Calu3 (cell line): ENCODE results near the genes TCOF1, SYNPO, ZNF300, ANXA6 and SLC36A2.

- PRO-cap: bidirectional peak, plus-strand start at chr5:150357722, minus-strand start at chr5:150357455; bidirectional peak, plus-strand start at chr5:150358187, minus-strand start at chr5:150358048
These were observed at the start of gene TCOF1 for GRCh38 chr5:150357138-150358241. TSS of gene TCOF1 (plus strand) at chr5:150357697.

DNA sequence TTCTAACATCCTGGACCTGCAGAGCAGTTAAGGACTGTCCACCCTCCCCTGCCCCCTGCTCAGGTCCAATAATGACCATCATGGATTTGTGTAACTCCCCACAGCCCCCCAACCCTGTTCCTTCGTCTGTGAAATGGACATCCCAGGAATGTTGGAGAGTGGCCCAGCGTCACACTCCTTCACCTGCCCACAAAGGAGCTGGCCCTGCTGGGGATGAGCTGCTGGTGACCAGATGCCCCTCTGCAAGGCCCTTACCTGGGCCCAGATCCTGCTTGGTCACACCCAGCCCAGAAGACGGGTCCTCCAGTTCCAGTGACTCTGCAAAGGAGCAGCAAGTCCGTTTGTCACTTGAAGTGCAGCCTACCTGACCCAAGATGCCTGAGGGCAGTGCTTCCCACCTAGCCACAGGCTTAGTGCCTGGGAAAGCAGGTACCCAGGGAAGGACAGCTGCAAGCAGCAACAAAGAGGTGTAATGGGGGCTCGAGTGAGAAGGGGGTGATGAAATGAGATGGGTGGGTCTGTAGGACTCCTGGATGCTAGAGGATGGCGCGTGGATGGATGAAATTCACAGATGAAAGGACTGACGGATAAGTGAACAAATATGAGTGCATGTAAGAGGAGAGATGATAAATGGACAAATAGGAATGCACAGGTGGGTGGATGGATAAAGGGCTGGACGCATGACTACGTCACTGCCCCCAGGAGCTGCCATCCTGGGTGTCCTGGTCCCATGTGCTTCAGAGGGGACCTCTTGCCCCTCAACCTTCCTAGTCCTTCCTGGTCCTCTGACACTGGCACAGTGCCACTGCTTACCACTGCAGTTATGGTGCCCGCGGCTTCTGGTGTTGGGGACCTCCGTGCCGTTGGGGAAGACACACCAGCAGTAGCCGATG is 10.2 kb downstream of the CD74 start:
- PRO-cap: no peak

DNA sequence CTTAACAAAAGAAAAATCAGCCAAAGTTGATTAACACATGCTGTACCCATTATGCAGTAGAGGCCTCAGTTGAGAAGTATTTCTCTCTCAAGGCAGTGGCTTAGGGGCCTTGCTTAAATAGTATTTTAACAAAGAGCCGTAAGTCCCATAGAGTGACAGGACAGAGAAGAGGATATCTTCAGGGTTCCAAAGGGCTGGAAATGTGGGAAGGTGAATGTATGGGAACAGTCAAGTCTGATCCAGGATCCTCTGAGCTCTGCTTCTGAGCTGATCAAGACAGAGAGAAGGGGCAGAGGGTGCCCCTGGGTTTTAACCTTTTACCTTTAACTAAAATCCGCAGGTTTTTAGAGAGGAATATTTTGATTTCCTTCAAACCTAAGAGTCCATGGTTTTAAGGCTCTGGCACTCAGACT is 597 bp upstream of the CD74 start:
- PRO-cap: no peak

GRCh38 chr5:150431499-150432125 is 17.9 kb downstream of the RPS14 start:
- PRO-cap: no peak

GRCh38 chr5:150507227-150507748 is 643 bp upstream of the NDST1 start:
- PRO-cap: no peak

DNA sequence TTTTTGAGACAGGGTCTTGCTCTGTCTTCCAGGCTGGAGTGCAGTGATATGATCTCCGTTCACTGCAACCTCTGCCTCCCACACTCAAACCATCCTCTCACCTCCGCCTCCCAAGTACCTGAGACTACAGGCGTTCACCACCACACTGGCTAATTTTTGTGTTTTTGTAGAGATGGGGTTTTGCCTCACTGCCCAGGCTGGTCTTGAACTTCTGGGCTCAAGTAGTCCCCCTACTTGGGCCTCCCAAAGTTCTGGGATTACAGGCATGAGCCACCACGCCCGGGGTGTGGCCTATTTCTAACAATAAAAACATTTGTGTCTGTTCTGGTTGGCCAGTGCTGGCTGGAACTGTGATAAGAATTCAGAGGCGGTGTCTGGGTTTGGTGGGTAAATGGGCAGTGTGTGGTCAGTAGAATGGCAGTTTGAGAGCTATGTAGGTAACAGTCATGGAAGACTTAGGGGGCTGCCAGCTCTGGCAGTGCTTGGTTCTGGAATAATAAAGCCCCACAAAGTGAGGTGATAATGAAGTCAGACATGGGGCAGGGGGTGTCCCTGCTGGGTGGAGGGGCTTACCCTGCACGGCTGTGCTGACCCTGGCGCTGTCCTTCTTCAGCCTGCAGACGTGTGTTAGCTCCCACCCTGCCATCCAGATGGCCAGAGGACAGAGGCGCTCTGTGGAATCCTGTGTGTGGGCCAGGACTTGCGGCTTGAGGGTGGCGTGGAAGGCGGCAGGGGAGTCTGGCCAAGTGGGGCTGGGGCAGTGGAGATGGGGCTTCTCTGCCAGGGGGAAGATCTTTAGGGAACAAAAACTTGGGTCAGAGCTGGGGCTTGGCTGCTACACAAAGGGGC is 46.8 kb upstream of the SYNPO start:
- PRO-cap: no peak

GRCh38 chr5:150616620-150616940 is 23.9 kb upstream of the SYNPO start:
- PRO-cap: no peak

DNA sequence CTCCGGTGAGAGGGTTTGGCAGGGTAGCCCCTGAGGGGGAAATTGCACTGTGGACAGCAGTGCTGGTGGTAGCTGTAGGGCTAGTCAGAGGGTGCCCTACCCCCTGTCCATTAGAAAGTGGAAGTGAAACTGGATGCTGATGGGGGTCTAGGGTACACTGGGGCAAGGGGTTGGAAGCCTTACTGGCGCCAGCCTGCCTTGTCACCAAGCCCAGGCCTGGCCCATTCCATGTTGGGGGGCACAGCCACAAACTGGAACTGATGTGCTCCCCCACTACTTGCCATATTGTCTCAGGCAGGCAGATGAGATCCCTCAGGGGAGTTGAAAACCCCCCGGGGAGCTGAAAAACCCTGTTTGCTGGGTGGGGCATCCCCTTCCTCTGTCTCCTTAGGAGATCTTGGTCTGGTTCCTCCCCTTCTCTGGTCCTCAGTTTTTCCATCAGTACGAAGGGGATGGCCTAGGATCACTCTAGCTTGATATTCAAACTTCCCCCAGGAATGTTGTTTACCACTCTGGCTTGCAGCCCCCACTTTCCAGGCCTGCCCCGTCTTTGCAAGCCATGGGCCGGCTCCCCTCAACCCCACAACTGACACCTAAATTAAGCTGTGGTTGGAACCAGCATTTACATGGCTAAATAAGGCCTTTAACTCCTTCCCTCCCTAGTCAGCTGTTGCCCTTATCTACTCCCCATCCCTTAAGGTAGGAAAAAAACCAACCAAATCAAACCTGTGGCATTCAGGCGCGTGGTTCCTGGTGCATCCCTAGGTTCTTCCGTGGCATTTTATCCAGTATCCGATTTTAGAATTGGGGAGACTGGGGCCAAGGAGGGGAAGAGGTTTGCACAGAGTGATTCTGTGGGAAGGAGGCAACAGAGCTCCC is 14.3 kb upstream of the SYNPO start:
- PRO-cap: no peak

- PRO-cap: no peak
These were observed 10.2 kb upstream of the SYNPO start for GRCh38 chr5:150630189-150630807.

DNA sequence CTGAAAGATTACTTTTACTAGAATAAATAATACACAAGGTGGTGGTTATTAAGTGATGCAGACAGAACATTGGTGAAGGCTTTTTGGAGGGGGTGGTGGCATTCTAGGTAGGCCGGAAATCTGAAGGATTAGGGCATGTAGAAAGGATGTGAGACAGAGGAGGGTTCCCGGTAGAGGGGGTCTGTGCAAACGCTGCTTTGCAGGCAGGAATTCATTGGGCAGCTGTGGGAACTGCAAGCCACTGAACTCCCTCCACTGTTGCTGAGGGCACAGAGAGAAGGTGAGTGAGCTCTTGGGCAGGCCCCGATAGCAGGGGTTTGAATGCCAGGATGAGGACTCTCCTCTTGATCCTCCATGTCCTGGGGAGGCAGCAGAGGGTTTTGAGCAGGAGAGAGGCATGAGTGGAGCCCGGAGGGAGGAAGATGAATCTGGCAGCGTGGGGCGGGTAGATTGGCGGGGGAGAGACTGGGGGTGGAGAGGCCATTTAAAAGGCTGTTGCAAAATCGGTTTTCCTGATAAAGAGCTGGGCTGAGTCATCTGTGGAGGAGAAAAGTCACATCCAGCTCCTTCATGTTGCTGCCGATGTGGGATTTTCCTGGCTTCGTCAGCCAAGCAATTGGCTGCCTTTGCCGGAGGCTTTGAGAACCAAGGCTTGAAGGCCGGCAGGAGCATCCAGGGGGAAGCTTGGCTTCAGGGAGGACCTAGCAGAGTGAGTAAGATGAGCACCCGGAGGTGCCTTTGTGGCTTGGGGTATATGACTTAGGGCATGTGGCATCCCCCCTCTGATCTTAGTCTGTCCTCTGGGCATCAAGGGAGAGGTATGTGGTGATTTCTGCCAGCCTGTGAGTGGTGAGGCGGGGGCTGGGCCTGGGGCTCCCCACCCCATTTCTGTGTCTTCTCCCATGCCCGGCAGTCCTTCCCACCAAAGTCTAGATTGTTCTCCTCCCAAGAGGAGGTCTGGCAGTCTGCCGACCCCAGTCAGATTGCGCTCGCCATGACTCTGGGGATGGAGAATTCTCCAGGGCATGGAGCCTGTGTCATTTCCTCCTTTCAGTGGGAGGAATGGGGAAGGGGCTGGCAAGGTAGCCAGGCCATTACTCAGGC is at the start of gene SYNPO:
Gene SYNPO, plus strand, starts transcription at position 515 of the 1,104 bp plus-strand sequence.
- PRO-cap: no peak

DNA sequence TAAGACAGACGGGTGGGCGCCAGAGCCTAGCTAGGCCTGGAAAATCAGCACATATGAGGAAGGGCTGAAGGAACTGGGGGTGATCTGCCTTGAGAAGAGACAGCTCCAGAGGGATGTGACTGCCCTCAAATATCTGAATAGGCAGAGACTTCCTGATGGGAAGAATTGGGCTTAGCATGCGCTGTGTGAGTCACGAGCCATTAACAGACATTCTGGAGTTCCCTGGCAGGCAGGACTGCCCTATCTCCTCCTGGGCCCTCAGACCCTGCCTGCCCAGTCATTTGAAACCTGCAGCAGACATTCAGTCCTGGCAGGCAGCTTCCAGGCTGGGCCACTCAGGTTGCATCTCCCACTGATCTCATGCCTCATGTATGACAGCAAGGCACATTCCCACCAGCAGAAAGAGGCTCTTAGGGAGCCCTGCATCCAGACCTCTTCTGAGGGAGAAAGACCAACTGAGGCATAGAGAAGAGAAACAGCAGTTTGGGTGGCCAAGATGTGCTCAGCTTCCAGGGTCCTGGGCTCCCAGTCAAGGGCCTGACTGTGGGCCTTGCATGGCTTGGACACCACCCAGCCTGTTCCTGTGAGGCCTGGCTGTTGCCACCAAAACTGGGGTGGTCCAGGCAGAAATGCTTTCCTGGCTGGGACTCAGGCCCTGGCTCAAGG is 13.0 kb downstream of the MYOZ3 start:
- PRO-cap: no peak

DNA sequence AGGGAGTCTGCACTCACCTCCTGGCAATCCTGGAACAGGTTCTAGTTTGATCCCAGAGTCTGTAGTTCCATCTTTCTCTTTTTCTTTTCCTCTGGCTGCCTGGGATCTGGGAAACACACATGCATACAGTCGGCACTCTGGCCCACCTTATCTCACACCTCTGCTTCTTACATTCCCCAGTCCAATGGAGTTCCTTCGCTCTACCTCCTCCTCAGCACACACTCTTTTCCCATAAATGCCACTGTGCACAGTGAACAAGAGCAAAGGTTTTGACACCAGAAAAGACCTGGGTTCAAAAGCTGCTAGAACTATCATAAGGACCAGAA is 7.7 kb downstream of the RBM22 start:
- PRO-cap: no peak

DNA sequence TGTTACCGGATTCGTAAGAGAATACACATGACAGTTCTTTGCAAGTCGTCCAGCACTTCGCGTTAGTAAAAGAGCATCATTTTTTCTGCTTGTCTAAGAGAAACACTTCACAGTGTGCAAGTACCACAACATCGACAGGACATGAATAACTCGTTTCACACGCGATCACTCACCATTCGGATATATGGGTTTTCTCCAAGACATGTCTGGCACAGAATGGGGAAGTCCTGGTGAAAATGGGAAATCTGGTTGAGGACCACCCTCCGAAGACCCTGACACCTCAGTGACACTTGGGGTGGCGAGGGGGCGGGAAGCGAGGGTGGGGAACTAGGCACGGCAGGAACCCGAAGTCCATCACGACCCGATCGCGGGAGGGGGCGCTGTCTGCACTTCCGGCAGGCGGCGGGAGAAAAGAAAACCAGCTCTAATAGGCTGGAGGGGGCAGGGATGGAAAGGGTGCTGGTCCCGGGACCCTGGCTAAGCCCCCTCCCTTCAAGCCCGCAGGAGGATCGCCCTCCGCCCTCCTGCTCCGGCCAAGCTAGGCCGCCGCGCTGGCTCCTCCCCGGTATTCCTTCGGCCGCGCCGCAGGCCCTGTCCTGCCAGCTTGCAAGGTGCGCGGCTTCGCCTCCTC is 476 bp downstream of the RBM22 start:
- PRO-cap: bidirectional peak, plus-strand start at position 415 of the sequence, minus-strand start at position 136 of the sequence

- PRO-cap: bidirectional peak, plus-strand start at chr5:150905252, minus-strand start at chr5:150904978
These were observed at the start of gene ZNF300 for GRCh38 chr5:150904349-150905577. TSS of gene ZNF300 (minus strand) at chr5:150904980.

- PRO-cap: bidirectional peak, plus-strand start at chr5:151075915, minus-strand start at chr5:151075771
These were observed 5.0 kb downstream of the TNIP1 start for GRCh38 chr5:151075655-151076367.

DNA sequence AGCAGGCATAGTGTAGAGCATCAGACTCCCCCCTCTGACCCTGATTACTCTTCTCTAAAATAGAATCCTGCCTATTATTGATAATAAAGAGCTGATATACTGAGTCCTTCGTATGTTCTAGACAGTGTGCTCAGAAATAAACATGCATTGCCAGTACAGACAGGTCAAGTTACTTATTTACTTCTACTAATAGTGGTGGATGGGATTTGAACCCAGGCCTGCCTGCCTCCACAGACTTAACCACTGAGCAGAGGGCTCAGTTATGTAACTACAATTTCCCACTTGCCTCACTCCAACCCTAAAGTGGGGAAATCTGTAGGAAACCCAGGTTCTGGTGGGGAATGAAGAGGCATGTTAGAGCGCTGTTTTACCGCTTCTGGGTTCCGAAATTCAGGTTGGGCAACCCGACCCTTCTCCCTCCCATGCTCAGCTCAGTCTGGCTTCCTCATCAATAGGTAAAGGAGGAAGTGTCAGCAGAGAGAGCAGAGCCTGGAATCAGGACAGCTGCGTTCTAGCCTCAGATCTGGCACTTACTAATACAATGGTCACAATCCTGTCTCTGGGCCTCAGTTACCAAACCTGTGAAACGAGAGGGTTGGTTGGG is 16.0 kb upstream of the TNIP1 start:
- PRO-cap: no peak

DNA sequence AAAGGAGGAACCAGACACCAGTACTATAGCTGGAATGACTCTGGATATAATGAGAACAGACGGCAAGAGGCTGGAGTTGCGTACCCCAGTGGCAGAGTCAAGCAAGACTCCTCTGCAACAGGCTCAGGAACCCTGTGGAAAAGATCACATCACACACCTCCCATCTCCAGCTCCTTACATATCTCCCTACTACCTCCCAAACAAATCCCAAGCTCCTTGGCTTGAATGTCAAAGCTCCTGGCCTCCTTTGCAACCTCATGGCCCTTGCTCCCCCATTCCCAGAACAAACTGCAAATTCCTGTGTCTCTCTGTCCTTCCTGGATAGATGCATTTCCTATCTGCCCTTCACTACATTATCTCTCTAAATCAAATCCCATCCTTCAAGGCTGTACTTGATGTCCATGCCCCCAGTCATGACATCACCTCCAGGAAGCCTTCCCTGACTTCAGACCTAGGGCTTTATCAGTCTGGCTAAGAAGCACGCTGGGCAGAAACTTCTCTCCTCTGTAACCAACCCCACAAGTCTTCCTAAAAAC is 25.5 kb upstream of the TNIP1 start:
- PRO-cap: no peak

GRCh38 chr5:151157409-151158050 is at the start of gene ANXA6:
TSS of gene ANXA6 (minus strand) at chr5:151157779.
- PRO-cap: bidirectional peak, plus-strand start at chr5:151157914, minus-strand start at chr5:151157779

GRCh38 chr5:151268391-151269464 is 15.7 kb downstream of the GM2A start:
- PRO-cap: no peak

- PRO-cap: no peak
These were observed at the start of gene SLC36A2 for GRCh38 chr5:151347281-151347756. TSS of gene SLC36A2 (minus strand) at chr5:151347559.